A375 (cell line): ENCODE measurements around a stretch of chr1.

- RAMPAGE, long total RNA, result no peak
Observed at GRCh38 chr1:40339093-40339435, 22.0 kb upstream of the COL9A2 start.

- RAMPAGE, long total RNA, result no peak
Observed at GRCh38 chr1:40339436-40339686, 22.3 kb upstream of the COL9A2 start.

DNA sequence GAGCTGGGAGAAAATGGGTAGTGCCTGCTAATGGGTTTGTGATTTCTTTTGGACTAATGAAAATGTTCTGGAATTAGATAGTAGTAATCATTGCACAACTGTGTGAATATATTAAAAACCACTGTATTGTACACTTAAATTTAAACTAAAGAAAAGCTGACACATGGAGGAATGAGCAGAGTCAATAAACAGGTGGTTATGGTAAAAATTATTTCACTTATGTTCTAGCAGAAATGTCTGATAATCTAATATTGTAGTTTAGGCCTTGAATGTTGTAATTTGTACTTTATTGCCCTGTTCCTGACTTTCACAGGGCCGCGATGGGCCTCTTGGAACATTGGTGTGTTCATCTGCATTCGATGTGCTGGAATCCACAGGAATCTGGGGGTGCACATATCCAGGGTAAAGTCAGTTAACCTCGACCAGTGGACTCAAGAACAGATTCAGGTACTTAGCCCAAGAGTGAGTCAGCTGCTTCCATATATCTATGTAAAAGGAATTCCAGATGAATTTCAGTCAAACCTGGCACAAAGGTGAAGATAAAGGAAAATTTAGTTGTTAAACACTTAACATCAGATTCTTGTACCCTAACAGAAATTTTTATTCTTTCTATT is 33.0 kb downstream of the SMAP2 start:
- RAMPAGE, long total RNA, result no peak

DNA sequence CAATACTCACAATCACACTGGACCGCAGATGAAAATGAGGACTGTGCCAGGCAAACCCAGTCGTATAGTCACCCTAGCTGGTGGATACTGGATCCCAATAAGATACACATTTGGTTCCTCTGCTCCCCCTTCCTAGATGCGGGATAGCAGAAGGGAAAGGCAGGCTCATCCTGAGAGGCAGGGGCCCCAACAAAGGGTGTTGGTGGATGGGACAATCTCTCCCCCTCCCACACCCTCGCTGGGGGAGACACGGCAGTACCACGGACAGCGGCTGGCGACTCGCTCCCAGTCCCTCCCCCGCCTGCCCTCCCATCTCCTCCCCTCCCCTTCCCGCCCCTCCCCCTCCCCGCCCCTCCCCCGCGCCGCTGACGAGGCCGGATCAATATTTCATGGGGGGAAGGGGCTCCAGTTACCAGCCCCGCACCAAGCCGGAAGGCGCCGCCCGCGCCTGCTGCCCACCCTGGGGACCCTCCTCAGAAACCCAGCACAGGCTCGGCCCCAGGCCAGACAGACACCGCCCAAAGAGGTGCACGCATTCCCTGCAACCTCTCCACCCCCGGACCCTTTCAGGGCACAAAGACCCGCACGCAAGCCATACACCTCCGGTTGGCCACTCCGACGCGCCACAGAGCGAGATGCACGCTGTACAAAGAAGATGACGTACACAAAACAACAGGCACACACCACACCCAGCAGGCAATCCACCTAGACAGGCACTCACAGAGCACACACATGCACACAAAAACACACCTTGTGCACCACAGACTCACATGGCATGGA is 11.5 kb downstream of the RIMS3 start:
- RAMPAGE, long total RNA, result no peak

DNA sequence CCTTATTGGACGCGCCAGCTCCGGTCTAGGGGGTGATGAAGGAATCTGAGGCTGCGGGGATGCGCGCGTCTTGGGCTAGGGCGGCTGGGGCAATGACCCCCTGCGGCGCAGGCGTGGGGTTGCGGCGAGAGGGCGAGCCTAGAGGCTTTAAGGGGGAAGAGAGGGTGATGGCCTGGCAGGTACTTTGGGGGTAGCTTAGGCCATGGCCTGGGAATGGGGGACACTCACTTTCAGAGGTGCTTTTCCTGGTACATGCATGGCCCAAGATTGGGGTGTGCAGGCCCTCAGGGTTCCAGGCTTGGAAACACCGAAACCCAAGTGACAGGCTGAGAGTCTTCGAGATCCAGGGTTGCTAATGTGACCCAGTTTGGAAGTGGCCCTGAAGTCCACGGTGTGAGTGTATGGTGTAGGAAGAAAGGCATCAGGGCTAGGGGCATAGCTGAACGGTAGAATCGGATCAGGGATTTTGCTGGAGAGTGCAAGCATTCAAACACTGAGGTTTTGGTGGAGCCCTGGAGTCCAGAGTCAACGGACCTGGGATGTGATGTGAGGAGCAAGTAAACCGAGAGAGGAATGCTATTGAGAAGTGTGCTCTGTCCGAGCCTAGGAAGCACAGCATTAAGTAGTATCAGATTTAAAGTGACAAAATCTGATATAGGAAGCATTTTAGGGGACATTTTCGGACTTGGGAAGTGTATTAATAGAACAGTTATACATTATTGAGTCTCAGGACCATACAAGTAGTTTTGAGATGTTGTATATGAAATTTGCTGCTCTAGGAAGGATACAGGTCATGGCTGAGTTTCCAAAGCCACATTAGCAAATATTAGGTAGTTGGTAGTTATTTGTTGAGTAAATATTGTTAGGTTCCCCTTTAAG is 904 bp downstream of the NFYC start:
- RAMPAGE, long total RNA, result no peak

DNA sequence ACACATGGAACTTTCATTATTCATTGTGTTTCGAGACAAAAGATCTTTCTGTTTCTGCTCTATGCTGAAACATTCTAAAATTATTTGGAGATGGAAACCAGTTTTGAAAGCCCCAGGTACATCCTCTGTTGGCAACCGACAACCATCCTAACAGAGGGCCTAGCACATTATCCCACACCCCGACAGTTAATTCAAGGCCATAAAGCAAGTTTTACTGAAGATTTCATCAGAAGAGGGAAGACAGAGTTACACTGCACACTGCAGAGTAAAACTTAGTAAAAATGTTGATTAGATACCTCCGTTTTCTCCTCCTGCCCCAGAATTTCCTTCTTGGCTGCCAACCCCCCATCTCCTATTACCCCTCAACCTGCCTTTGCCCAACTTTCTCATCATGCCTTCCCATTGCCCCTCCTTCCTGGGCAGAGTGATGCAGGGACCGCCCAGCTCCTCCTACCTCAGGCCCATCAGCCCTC is 52.8 kb upstream of the CITED4 start:
- RAMPAGE, long total RNA, result no peak

- RAMPAGE, long total RNA, result no peak
Observed at GRCh38 chr1:40944871-40945644, 34.4 kb upstream of the CTPS1 start.

DNA sequence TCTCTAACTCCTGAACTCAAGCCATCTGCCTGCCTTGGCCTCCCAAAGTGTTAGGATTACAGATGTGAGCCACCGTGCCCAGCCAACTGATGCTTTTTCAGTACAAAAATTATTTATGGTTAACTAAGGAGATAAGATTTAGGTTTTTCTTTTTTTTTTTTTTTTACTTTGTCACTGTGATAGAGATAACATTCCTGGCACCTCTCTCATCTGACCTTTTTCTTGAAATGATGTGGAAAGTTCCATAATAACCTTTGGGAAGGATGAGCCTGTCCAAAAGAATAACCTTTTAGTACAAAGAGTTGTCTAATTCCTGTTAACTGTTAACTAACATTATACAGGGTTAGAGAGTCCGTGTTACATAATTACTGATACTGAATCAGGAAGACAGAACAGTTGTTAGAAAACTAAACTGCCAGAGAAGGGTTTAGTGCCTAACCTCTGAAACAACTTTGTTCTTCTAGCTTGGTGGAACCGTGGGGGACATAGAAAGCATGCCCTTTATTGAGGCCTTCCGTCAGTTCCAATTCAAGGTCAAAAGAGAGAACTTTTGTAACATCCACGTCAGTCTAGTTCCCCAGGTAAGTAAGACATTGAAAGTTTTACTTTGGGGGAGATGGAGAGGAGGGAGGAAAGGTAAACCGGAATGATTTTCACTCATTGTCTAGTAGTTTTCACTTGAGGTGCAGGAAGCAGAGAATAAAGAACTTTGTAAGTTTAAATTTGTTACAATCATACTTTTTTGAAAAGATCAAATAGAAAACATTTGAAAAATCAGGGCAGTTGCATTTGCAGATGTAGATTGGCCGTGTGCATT is 8.8 kb downstream of the CTPS1 start:
- RAMPAGE, long total RNA, result no peak

- RAMPAGE, long total RNA, result no peak
Observed at GRCh38 chr1:41167831-41168526, 74.1 kb downstream of the SCMH1 start.

DNA sequence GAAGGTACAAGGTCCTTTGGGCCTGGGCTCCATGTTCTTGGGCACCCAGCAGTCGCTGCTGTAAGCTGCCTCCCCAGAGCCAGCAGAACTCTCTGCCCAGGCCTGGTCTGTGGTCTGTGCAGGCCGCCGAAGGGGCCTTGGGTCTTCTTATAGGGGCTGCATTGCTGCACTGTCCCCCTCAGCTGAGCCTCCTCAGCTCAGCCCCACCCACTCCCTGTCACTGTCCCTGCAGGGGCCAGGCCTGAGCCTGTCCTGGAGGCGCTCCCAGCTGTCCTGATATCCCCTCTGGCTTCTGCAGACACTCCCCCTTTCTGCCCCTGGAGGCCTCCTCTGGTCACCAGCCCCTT is 115.3 kb upstream of the SCMH1 start:
- RAMPAGE, long total RNA, result no peak

DNA sequence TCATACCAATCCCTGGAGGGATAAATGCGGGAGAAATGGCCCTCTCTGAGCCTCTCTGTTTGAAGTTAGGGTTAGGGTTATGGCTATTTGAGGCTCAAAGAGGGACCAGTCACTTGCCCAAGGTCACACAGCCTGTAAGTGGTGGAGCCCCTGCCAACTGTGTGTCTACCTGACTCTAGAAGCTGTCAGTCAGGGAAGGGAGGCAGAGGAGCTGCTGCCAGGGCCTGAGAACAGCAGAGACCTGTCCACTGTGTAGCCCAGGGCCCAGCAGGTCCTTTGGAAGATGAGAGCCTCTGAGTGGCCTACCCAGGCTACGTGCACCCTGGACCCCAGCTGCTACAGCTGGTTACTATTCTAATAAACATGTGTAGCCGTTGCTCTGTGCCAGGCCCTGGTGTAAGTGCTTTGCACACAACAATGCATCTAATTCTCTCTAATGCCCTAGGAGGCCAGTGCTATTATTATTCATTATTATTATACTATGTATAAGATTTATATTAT is 15.1 kb upstream of the EDN2 start:
- RAMPAGE, long total RNA, result no peak

DNA sequence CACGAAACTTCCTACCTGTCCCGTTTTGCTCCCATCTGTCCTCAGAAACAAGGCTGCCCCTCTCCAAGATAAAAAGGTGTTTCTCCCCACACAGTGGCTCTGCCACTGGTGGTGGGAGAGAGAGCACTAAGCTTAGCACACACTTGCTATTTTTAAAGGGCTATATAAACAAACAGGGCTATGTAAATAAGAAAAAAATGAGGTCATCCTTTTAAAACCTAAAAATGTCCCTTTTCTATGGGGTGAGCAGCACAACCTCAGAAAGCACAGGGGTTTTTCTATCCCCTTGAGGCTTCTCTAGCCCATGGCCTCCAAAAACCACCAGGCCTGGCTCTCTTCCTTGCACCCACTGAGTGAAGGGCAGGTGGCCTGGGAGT is 138.8 kb upstream of the EDN2 start:
- RAMPAGE, long total RNA, result no peak

- RAMPAGE, long total RNA, result no peak
Observed at GRCh38 chr1:41661346-41662081, 177.0 kb upstream of the EDN2 start.

- RAMPAGE, long total RNA, result no peak
Observed at GRCh38 chr1:41673317-41673820, 188.9 kb upstream of the EDN2 start.

- RAMPAGE, long total RNA, result no peak
Observed at GRCh38 chr1:41802814-41803389, 115.8 kb downstream of the HIVEP3 start.

- RAMPAGE, long total RNA, result no peak
Observed at GRCh38 chr1:41806745-41807160, 112.0 kb downstream of the HIVEP3 start.

DNA sequence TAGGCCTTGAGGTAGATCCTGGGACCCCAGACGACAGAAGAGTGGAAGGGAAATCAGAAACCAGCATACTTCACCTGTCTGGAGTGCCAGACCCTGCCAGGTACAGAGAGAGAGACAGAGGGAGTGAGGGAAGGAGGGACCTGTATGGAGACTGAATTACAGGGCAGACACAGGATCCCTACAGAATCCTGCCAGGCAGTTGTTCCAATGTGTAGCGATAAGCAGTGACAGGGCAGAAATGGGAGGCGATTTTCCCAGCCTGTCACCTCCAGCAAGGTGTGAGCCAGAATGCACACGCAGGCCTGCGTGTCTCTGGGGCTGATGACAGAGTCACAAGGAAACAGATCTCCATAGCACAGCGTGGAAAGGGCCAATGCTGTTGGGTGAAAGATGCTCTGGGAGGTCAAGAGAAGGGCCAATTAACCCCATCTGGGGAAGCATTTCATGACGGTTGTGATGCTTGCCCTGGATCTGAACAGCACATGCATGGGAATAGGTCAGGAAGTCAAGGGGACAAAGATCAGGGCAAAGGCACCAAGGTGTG is 111.3 kb downstream of the HIVEP3 start:
- RAMPAGE, long total RNA, result no peak

DNA sequence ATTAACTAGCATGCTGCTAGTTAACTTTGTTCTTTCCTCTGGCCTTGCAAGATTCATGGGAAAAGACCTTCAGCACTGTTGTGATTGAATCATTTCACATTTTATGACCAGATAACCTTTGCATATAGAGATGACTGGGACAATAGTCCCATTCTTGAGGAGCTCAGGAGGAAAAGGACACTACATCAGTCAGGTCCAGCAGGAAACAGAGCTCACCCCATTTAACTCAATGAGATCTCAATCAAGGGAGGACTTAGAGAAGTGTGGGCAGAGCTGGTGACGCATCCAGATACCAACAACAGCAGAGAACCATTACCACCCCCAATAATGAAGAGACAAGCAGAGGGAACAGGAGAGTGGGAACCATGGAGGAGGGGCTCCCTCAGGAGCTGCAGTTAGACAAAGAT is 109.4 kb upstream of the GUCA2B start:
- RAMPAGE, long total RNA, result no peak

DNA sequence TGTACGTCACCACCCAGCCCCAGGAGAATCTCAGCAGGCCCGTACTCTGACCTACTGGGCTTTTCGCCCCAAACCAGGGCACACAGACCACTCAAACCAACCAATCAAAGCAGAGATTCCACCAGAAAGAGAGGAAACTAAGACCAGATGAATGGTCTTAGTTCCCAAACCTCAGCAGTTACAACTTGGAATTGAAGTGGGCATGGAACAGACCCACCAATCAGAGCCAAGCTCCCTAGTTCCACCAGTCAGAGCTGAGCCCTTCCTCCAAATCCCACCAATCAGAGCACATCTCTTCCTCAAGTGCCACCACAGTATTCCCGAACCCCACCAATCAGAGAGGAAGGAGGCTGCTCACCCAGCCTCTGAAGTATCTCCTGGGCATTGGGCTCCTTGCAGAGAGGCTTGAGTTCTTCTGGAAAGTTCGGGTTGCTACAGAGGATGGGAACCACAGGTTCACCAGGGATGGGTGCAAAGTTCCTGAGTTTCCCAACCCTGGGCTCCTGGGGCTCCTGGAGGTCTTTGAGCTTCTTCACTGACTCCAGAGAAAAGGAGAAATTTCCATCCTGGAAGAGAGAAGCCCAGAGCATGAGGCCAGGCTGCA is 1.4 kb downstream of the GUCA2A start:
- RAMPAGE, long total RNA, result no peak

- RAMPAGE, long total RNA, result no peak
Observed at GRCh38 chr1:42454326-42454621, 1.5 kb downstream of the ZMYND12 start.